ENCODE measurements around a stretch of chr12.

- PRO-cap, 2 experiments: no peak in any of the 2 experiments
Observed at GRCh38 chr12:122261083-122261678, 5.1 kb downstream of the VPS33A start.

GRCh38 chr12:122278251-122279265 is 12.3 kb upstream of the VPS33A start:
- PRO-cap, 2 experiments: no peak in any of the 2 experiments

DNA sequence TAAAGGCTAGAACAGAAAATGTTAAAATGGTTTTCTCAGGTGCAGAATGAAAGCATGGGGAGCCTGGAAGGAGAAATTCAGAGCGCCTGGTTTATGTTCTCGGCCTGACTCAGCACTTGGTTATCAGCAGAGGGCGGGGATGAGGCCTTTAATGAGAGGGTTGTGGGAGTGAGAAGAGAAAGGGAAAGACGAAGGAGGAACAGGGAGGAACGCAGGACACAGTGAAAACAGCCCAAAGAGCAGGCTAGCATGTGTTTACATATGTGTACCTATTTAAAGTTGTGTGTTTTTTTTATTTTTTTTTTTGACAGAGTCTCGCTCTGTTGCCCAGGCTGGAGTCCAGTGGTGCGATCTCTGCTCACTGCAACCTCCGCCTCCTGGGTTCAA is 13.5 kb upstream of the VPS33A start:
- PRO-cap, 2 experiments: no peak in any of the 2 experiments

GRCh38 chr12:122309555-122310290 is 43.4 kb upstream of the VPS33A start:
- PRO-cap, 2 experiments: peak in 1 of 2 experiments; most common minus-strand start chr12:122309844 (in 1)

- PRO-cap, 2 experiments: no peak in any of the 2 experiments
Observed at GRCh38 chr12:122412821-122413247, 9.6 kb downstream of the CLIP1 start.

GRCh38 chr12:122720900-122721537 is 4.4 kb upstream of the HCAR3 start:
- PRO-cap, 2 experiments: no peak in any of the 2 experiments

DNA sequence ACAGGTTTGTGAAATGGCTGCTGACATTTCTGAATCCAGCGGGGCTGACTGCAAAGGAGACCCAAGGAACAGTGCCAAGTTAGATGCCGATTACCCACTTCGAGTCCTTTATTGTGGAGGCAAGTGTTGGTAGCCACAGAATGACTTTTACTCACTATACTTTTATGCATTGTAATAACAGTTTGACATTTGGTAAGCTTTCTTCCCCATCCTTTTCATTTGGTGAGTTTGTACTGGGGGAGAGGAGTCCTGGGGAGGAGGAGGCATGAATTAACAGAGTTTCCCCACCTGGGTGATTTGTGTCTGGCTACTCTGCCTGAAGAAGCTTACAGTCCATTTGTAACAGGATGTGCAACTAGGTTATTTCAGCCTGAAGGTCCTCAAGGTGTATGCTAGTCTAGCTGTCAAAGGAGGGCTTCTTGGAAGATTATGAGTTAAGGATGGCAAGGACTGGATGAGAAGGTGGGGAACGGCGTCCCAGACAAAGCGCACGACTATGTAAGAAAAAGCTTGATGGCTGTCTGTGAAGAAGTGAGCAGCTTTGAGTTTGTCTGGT is 1.1 kb downstream of the DENR start:
- PRO-cap, 2 experiments: no peak in any of the 2 experiments

DNA sequence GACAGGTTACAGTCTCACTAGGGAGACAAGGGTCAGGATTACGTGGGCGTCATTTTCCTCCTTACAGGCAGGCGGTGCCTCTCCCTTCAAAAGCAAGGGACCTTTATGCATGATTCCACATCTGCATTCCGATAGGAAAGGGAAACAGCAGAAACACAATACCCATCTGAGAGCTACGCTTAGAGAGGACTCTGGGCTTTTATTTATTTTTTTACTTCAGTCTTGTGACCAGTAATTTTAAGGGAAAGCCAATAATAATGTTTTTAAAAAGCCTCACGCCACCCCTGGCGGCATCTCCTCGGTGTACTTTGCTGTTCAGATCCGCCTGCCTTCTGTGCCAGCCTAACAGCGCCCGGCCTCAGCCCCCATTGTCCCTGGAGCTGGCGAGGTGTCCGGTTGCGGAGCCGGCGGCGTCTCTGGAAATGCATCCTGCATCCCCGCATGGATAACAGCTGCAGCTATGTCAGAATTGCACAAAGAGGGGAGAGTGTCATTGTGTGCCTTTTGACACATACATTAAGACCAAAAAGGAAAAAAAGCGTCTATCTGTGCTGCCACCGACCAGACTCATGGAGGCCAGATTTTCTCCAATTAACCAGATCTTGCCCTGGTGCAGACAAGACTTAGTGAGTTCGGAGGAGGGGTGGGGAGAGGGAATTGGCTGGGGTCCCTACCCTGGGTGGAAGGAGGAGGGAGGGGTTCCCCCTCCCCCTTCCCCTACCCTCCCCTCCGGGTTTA is 707 bp upstream of the HIP1R start:
- PRO-cap, 2 experiments: peak in 1 of 2 experiments; most common plus-strand start position 118 of the sequence (in 1); most common minus-strand start position 175 of the sequence (in 1)

- PRO-cap, 2 experiments: no peak in any of the 2 experiments
Observed at GRCh38 chr12:122854253-122854658, 19.0 kb downstream of the HIP1R start.

GRCh38 chr12:122862729-122863944 is 27.9 kb downstream of the HIP1R start:
- PRO-cap, 2 experiments: no peak in any of the 2 experiments

DNA sequence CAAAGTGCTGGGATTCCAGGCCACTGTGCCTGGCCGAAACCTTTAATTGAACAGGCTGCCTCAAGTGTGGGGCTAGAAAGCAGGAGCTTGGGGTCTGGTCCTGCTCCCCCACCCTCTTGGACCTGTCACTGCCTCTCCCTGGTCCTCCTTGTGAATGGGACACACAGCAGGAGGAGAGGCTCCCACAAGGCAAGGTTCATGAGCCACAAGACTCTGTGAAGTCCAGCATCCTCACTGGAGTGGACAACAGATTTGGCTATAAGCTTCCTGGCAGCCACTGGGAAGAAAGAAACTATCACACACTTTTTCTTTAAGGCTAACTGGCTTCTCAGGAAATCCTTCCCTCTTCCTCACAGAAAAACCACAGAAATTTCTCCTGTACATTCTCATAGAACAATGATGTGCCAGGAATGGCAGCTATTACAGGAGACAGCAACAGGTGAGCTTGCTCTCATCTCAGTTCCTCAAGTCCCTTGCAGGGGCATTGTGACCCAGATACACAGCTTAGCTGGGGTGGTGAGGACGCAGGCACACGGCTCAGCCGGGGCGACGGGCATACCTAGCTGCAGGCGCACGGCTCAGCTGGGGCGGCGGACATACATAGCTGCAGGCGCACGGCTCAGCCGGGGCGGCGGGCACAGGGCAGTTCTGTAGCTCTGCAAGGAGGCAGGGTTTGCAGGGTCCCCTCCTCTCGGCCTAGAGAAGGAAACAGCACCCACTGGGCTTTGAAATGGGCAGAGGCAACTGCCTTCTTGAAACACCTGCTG is 29.1 kb downstream of the HIP1R start:
- PRO-cap, 2 experiments: no peak in any of the 2 experiments

- PRO-cap, 2 experiments: peak in 1 of 2 experiments; most common plus-strand start chr12:122875691 (in 1)
Observed at GRCh38 chr12:122875072-122876113, 20.5 kb downstream of the VPS37B start.

GRCh38 chr12:122887302-122887967 is 8.5 kb downstream of the VPS37B start:
- PRO-cap, 2 experiments: no peak in any of the 2 experiments

GRCh38 chr12:122909924-122910415 is 14.0 kb upstream of the VPS37B start:
- PRO-cap, 2 experiments: peak in 1 of 2 experiments; most common plus-strand start chr12:122910216 (in 1)

DNA sequence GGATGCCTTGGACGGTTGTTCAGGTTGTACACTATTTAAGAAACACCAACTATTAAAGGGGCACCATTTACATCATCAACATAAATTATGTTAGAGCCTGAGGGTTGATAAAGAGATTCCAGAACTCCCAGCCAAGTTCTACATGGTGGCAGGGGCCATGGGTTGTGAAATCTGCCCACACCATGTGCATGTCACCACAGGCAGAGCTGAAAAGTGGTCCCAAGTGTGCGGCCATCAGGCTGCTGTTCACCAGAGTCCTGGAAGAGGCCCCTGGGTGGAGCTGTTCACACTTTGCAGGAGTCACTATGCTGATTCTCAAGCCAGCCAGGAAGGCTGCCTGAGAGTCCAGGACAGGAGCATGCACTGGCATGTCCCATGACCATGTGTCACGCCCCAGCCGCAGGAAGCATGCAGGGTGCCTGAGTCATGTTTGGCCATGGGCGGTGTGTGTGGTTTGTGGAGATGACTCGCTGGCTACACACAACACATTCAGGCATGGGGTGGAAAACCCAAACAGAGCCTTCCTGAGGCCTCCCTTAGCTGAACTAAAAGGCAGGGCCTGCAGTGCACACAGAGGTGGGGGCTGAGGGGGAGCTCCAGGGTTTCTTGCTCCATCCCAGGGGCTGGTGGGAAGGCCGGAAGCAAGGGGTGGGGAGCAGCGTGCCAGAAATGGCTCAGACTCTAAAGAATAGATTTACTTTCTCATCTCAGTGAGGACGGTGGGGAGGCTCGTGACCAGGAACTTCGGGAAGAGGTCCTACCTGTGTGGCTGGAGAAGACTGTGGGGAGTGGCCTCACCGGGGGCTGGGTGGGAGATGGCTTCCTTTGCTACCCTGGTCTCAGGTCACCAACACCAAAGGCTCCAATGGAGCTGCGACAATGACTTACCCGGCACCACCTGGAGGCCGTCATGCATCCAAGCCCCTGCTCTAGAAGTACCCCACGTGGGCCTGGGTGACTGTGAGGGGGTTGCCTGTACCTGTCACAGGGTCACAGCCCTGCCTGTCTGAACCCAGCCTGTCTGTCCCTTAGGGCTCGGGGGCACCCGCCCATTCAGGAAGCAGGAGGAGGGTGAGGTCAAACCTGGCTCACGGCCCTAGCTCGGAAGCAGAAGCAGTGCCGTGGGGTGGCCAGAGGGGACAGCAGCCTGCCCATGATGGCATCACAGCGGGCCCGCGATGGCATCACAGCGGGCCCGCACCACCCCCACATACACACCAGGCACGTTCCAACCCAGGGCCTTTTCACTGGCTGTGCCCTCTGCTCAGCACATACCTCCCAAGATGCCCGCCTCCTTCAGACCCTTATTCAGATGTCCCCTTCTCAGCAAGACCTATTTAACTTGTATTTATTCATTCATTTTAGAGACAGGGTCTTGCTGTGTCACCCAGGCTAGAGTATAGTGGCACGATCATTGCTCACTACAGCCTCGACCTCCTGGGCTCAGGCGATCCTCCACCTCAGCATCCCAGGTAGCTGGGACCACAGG is 19.1 kb downstream of the ABCB9 start:
- PRO-cap, 2 experiments: peak in 1 of 2 experiments; most common plus-strand start position 488 of the sequence (in 1); most common minus-strand start position 307 of the sequence (in 1)

DNA sequence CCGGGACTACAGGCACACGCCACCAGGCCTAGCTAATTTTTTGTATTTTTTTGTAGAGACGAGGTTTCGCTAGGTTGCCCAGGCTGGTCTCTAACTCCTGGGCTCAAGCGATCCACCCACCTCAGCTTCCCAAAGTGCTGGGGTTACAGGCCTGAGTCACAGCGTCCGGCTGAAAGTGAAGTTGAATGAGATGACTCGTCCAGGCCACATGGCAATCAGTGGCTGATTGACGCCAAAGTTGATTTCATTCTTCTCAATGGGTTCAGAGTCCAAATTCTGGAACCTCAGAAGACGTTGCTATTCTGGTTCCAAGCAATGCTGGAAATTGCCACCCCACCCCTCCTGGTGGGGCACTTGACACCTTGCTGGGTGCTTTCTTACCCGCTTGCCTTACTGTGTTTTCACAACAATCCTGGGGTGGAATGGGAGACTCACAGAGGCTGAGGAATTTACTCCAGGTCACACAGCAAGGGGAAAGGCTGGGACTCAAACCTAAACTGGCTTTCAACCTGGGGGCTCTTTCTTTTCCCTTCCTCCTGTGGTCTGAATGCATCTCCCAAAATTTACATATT is 14.8 kb downstream of the ABCB9 start:
- PRO-cap, 2 experiments: no peak in any of the 2 experiments

DNA sequence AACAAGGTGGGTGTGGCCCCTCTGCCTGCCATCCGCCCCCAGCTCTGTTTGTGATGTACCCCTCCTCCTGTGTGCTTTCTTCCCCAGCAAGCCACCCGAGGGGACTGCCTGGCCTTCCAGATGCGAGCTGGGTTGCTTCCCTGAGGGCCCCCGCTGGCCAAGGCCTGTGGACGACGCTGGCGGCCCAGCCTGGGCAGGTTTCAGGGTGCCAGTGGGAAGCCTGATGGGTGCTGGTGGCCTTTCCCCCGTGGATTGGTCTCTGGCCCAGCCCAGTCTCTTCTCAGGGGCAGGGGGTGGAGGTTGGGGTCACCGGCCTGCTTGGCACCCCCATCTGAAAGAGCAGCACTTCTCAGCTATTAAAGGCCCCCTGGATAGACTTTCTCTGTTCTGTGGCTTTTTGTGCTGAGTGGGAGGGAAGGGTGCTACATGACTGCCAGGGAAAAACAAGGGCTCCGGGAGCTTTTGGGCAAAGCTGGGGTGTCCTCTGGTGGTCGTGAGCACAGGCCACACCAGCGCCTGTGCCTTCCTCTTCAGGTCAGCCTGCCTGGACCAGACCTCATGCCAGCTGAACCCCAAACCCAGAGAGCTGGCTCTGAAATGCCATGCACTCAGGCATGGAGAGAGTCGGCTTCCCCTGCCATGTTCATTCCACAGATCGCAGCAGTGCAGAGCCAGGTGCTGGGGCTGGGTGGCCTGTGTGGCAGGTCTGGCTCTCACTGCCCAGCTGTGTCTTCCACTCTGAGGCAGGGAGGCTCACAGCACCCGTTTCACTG is 2.2 kb downstream of the ARL6IP4 start:
- PRO-cap, 2 experiments: no peak in any of the 2 experiments

DNA sequence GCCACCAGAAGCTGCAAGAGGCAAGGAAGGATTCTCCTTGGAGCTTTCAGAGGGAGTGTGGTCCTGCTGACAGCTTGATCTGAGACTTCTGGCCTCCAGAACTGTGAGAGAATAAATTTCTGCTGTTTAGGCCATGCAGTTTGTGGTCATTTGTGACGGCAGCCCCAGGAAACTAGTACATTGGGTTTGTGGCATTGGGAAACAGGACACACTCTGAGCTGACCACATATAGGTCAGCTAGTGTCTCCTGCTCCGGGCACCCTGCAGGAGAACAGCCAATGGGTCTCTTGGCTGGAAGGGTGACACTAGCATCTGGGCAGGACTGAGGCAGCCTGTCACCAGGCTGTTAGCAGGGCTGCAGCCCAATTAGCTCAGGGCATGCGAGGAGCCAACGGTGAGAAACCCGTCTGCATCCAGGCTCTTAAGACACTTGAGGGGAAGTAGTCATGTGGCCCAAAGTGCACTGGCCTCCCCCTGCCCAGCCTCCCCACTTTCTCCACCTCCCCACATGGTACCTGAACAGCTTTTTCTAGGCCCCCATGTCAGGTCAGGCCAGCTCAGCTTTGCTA is 83.2 kb downstream of the PITPNM2 start:
- PRO-cap, 2 experiments: peak in 1 of 2 experiments; most common plus-strand start position 365 of the sequence (in 1); most common minus-strand start position 90 of the sequence (in 1)

DNA sequence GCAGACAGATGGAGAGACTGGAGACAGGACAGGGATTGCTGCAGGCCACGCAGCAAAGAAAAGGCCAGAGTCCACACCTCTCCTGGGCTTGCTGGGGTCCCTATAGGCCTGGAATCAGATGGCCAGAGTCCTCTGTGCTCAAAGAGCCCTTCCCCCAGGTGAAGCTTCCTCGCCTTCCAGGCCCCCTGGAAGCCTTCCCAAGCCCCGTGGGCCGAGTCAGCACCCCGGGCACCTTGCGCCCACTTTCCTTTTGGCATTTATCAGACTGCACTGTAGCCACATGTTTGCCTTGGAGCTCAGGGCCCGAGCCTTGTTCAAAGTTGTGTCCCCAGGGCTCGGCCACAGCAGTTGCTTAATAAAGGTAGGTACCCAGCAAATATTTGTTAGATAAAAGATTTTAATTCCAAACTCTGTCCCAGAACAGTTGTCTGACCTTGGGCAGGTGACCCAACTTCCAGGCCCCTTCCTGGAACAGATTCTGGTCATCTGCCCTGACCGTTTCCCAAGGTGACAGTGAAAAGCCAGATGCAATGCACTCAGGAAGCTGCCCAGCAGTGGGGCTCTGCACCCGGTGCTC is 81.4 kb downstream of the PITPNM2 start:
- PRO-cap, 2 experiments: no peak in any of the 2 experiments

- PRO-cap, 2 experiments: no peak in any of the 2 experiments
Observed at GRCh38 chr12:123069993-123070531, 80.8 kb downstream of the PITPNM2 start.

Measured in cerebral cortex (tissue), 2 donors.